Temporal lobe (tissue), 2 donors: ENCODE results near the genes CIDEB and STRN3.

DNA sequence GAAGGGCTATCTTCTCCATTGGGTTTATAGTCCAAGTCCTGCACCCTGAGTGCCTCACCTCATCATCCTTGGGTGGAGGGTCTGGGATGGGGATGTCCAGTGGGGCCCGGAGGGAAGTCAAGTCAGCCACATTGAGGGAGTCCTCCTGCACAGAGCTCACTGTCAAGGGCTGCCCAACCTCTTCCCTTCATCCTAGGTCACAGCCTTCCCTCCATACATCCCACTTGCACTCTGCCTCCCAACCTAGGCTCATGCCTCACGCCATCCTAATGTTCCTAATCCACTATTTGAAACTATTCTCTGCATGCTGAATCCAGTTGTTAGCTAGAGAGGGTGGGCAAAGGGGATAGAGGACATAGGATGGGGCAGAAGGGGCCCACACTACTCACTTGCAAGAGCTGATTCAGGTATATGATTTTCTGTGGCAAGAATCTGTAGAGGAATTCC lies 1.1 kb downstream of the PSME2 start:
- RAMPAGE, long total RNA, result no peak

- RAMPAGE, long total RNA, result no peak
Measured at GRCh38 chr14:24185638-24186458, 2.8 kb downstream of the IPO4 start.

GRCh38 chr14:24231873-24232248 lies 306 bp downstream of the NEDD8 start:
- RAMPAGE, long total RNA, result no peak

DNA sequence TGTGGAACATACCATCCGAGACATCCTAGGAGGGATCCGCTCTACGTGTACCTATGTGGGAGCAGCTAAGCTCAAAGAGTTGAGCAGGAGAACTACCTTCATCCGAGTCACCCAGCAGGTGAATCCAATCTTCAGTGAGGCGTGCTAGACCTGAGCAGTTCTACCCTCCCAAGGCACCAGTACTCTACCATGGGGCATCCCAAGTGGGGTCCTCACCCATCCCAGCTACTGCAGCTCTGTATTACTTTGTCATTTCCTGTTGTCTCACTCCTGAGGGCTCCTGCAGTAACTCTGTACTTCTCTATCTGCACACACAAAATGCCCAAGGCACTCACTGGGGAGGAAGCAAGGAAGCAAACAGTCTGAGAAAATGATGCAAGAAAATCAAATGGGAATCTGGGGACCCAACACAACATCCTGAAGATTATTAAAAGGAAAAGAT lies 3.8 kb downstream of the TINF2 start:
- RAMPAGE, long total RNA, result no peak

GRCh38 chr14:24273845-24274585 lies 2.6 kb upstream of the RABGGTA start:
- RAMPAGE, long total RNA, result no peak

- RAMPAGE, long total RNA, result no peak
Measured at GRCh38 chr14:24305026-24306212, 2.4 kb downstream of the CIDEB start.

DNA sequence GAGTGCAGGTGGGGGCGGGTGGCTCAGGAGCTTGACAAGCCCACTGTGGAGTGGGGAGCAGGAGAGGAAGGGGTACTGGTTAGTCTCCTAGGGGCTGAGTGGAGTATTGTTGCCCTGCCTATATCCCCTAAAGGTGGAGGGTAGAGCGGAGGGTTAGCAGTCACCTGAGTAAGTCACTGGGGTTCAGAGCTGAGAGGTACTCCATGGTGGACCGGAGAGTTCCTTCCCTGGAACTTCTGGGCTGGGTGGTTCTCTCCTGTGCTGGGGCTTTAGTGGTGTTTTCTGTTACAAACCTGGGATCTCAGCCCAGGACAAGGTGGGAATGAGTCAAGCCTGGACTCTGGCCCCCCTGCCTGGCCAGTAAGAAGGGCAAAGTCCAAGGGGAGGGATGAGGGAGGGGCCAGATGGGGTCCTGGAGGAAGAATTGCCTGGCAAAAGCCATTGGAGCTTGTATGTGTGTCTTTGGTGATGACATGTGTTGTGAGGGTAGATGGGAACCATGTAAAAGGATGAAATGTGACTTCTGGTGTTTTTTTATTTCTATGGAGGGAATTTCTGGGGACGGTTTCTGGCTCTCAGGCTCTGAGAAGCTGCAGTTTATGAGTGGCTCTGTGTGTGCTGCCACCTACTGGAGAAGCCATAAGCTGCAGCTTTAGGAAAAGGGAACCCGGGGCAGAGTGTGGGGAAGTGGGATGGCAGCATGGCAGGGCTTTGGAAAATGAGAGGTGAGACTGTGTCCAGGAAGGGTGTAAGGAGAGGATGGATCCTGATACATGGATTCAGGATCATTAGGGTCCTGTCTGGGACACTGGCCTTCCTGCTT lies at the start of gene CIDEB:
TSS of gene CIDEB (minus strand) at position 324 of the 823 bp plus-strand sequence.
- RAMPAGE, long total RNA, result no peak

DNA sequence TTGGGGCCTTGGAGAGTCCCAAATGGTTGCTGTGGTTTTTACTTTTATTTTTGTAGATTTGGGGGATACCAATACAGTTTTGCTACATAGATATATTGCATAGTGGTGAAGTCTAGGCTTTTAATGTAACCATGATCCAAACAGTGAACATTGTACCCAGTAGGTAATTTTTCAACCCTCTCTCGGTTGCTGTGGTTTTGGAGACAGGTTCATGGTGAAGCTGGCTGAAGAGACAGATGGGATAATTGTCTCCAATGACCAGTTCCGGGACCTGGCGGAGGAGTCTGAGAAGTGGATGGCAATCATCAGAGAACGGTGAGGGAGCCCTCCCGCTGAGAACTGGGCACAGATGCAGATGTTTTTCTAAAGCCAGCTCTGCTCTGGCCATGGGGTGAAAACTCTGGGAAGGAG lies 6.1 kb downstream of the KHNYN start:
- RAMPAGE, long total RNA, result no peak

GRCh38 chr14:24679610-24680182 lies 45.7 kb upstream of the GZMB start:
- RAMPAGE, long total RNA, result no peak

DNA sequence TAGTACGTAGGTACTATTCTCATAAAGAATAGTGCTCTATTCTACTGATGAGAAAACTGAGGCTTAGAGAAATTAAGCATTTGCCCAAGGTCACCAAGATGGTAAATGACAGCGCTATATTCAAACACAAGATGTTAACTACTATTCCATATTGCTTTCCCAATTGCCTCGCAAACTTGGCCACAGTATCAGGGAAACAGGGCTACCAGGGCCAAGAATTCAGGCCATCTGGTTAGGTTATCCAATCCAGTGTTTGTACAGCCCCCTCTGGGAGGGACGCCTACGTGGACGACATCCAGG lies 183.0 kb upstream of the GZMB start:
- RAMPAGE, long total RNA, result no peak

DNA sequence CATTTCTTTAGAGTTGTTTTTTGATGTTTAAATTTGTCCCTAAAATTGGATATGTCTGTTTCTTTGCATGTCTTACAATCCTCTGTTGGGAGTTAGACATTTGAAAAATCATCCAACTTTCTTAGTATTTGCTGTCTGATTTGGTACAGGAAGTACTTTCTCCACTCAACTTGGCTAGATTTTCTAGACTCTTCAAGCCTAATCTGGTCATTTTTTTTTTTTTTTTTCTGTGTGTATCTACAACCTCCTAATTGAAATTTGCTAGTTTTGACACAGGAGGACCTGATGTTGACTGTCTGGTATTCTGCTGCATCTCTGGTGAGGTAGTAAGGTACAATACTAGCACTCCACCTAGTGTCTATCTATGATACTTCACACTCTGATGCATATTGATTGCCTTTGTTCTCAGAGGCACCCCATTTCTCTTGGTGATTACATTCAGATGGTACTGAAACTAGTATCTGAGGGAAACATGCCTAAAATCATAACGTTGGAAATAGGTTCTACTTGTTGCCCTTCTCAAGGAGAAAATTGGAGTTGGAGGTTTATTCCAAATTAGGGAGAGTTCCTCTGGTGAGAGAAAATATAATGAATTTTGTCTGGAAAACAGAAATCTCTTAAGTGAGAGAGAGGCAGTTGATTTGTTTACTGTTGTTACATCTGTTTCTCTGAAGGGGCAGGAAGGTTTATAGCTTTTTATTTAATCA lies 930.5 kb upstream of the NOVA1 start:
- RAMPAGE, long total RNA, result no peak

DNA sequence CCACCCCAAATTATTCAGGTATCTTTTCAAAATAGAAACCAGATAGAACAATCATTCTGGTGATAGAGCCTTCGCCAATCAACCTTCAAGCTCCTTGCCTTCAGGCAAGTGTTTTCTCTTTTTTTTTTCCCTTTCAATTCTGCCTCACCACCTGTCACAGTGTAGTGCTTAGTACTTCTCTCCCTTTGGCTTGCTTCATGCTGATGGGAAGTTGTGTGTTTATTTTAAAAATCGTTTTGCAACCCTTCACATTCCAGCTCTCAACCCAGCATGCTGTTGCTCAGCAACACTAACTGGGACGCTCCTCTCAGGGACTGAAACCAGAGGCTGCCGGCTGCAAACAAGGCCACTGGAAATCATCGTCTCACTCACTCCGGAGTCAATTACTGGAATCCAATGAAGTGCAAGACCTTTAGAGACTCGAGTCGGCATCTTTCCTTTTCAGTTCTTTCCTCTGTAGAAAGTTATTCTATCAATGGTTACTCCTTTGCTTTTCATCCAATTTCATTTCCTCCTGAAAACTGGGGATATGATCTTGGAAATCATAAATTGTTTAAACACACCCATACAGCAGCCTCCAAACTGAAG lies 342.6 kb downstream of the PRKD1 start:
- RAMPAGE, long total RNA, result no peak

DNA sequence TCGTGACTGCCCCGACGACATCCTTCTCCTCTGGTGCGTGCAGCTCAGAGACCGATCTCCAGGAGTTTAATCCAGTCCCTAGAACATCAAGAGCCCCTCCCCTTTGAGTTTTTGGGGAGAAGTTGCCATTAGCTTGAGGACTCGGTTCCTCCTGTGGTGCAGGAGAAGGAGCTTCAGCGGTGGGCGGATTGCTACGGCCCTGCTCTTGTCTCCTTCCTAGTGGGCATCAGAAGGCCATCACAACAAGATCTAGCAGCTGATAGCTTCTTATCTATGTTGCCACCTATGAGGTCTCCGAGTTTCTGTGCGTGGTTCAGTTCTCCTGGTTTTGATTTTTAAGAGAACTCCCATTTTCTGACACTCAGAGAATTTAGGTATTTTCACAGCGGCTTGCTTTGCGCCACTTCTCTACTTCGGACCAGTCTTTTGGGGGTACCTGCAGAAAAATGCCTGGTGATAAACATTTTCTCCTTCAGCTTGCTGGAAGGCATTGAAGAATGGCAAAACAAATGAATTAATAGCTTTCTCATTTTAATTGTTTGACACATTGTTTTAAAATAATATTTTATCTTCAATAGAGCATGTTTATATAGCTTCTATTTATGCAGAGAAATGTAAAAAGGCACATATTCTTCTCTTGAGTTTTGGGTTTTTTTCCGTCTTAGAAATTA lies 446 bp downstream of the SCFD1 start:
- RAMPAGE, long total RNA, result no peak

DNA sequence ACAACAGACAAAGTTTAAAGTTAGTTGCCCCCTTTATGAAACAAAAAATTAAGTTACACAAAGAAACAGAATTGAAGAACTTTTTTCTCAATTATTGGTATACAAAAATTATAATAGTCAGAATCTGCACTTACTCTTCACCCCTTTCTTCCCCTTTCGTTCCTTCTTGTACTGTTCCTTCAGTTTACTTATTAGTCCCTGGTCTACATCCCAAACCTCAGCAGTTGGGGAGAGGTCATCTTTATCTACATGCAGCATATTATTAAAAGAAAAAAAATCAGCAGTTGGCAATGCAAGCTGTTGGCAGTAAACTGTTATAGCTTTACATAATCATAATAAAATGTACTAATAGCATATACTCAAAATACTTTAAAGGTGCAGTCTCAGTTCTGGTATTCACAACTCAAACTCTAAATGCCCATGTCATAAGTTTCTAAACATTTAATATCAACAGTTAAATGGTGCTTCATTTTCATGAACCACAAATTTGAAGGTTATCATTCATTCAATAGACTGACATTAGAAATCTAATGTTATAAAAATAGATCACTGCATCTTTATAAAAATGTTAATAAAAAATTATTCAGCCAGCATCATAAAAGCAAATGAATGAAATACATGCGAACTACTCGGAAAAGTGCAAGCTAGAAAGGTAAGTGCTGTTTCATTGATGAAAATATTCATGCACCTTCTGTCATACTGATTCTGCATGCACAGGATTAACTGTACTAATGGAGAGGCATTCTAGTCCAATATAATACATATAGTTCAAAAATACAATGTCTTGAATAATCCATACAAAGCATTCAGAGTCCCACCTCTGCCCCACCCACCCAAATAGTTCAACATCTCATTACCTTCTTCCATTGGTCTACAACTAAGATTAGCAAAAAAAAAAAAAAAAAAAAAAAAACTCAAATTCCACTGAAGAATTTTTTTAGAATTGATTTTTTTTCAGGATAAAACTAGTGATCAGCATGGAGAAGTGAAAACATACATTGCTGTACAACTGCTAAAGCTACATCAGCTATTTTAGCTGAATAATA lies 55.0 kb downstream of the COCH start:
- RAMPAGE, long total RNA, result no peak

DNA sequence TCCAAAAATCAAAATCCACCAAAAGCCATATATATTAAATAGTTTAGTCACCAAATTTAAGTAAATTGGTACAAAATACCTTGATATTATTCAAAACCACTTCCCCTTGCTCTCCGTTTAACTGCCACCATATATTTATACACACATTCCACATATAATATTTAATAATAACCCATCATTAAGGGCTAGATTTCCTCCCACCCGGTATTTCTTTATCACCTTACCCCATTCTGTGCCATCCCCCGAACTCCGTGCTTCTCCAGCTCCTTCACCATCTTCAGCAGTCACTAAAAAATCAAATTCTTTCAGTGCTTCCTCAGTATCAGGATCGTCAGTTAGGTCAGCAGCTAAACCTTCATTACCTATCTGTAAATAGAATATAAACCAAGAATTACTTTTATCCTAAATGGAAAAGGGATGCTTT lies 60.6 kb downstream of the COCH start:
- RAMPAGE, long total RNA, result no peak

DNA sequence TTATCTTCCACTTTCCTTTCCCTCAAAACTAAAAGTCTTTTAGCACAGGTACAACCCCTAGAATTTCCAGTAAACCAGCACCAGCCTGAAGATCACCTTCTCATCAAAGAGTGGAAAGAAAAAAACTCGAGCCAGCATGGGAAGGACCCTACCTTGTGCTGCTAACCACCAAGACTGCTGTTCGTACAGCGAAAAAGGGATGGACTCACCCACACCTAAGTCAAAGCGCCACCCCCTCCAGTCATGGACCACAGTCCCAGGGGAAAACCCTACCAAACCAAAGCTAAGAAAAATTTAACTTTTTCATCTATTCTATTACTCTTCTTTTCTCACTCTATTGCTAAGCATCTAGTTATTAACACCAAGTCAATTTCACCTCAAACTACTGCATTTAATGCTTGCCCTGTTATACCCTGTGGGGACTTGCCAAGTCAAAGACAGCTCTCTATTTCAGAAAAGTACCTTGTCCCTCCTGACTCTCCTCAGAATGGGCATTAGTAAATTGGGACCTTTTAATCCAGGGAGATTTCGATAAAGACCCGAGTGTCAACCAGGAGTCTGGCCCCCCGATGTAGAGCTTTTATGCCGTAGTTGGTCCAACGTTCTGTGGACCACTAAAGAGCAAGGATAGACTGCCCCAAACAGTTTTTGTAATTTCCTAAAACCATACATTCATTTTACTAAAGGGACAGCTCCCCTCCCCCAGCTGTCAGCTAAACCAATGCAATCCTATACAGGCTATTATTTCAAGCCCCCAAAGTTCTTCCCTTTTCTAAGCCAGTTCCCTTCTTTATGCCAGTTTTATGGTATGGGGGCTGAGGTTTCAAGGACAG lies 55.5 kb upstream of the AP4S1 start:
- RAMPAGE, long total RNA, result no peak

- RAMPAGE, long total RNA, result no peak
Measured at GRCh38 chr14:31023782-31024469, 1.5 kb upstream of the AP4S1 start.

DNA sequence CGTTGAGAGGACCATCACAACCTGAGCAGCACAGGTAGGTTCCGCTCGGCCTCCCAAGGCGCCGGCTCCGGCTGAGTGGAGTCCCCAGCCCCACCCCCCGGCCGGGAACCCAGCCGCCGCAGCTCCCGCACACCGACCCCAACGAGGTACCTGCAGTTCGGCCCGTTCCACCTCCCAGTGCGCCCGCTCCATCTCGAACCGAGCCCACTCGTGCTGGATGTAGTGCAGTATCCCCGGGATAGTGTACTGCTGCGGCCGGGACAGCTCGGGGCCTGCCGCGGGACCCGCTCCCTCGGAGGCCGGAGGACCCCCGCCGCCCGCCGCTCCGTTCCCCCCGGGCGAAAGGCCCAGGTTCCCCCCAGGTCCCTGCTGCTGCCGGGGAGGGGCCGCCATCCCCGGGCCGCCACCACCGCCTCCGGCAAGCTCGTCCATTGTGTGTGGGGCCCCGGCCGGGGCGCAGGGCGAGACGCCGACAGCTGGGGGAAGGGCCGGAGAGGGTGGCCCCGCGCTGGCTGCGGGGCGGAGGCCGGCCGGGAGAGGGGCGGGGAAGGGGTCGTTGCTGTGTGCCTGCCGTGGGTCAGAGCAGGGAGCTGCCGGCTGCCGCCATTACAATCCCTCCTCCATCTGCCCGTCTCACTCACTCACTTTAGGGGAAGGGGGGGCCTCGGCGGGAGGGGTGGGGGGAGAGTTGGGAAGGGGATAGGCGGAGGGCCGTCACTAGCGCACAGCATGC lies at the start of gene STRN3:
TSS of gene STRN3 (minus strand) at position 626 of the 733 bp plus-strand sequence.
- RAMPAGE, long total RNA, result no peak

- RAMPAGE, long total RNA, result no peak
Measured at GRCh38 chr14:31026487-31027302, 516 bp upstream of the STRN3 start.

- RAMPAGE, long total RNA, result no peak
Measured at GRCh38 chr14:31206614-31207322, 825 bp downstream of the HECTD1 start.